Psoas muscle (tissue), 2 donors: ENCODE measurements around the genes SPDYE2, POLR2J3 and SPDYE2B.

DNA sequence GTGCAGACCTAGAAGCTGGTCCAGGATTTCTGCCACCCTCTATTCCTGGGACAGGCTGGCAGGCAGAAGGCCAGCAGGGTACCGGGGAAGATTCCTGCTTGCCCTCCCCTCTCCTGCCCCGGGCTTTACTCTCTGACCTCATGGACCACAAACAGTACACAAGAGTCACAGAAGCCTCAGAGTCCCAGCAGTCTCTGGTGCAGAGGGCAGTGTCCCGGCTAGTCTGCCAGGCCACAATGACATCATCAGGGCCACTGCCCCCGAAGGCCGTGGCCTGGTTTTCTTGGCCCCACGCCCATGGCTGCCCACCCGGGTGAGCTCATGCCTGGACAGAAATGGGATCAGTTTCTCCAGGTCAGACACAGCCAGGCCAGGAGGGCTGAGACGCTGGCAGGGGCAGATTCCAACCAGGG lies 91.9 kb downstream of the MYL10 start:
- PRO-cap, 2 experiments: no peak in any of the 2 experiments

GRCh38 chr7:101728688-101729143 lies 88.7 kb upstream of the CUX1 start:
- PRO-cap, 2 experiments: no peak in any of the 2 experiments

DNA sequence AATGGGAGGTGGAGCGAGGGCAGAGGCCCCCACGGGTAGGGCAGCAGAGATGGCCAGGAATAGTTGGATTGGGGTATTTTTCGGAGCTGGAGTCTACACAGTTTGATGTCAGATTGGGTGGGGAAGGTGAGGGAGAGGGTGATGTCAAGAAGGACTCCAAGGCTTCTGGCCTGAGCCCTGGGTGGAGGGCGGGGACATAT lies 78.2 kb upstream of the CUX1 start:
- PRO-cap, 2 experiments: no peak in any of the 2 experiments

- PRO-cap, 2 experiments: no peak in any of the 2 experiments
Observed at GRCh38 chr7:101754449-101755318, 62.7 kb upstream of the CUX1 start.

- PRO-cap, 2 experiments: peak in 2 of 2 experiments; most common plus-strand start chr7:101900321 (in 2); most common minus-strand start chr7:101900197 (in 2)
Observed at GRCh38 chr7:101899846-101900968, 82.8 kb downstream of the CUX1 start.

DNA sequence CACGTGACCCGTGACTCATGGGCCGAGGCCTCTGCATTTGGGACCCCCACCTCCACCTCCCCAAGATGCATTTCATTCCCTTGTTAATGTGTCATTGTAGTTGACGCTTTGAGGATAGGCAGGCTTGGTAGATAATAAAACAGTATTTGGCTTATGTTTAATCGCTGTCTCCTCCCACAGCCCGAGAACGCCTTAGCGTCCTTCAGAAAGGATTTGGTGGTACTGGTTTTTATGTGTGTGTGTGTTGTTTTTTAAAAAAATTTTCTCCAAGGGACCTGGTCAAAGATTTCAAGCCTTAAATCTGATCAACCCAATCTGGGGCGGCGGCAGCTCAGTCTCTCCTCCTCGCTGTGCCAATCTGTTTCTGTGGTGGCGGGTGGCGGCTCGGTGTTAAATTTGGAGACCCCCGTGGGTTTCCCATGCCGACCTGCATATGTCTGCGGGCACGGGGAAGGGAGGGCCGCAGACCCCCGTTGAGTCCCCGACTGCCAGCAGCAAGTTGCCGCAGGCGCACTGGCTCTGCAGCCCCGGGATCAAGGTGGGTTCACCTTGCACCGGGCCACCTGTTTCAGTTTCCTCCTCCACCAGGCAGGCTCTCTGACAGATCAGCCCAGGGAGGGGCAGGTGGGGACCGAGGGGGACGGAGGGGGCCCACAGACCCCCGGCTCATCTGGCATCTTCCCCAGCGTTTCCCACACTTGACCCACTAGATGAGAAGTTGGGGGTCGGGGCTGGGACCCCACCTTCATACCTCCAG lies 95.7 kb downstream of the CUX1 start:
- PRO-cap, 2 experiments: no peak in any of the 2 experiments

- PRO-cap, 2 experiments: no peak in any of the 2 experiments
Observed at GRCh38 chr7:101923923-101924498, 106.6 kb downstream of the CUX1 start.

DNA sequence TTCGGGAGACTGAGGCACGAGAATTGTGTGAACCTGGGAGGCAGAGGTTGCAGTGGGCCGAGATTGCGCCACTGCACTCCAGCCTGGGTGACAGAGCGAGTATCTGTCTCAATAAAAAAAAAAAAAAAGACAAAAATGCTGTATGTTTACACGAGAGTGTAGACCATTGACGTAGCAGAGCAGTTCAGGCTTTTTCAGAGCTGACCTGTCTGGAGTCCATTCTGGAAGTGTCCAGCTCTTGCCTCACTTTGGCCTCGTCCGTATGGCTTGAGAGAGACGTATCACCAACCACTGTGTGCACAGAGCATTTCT lies 184.9 kb upstream of the SH2B2 start:
- PRO-cap, 2 experiments: no peak in any of the 2 experiments

DNA sequence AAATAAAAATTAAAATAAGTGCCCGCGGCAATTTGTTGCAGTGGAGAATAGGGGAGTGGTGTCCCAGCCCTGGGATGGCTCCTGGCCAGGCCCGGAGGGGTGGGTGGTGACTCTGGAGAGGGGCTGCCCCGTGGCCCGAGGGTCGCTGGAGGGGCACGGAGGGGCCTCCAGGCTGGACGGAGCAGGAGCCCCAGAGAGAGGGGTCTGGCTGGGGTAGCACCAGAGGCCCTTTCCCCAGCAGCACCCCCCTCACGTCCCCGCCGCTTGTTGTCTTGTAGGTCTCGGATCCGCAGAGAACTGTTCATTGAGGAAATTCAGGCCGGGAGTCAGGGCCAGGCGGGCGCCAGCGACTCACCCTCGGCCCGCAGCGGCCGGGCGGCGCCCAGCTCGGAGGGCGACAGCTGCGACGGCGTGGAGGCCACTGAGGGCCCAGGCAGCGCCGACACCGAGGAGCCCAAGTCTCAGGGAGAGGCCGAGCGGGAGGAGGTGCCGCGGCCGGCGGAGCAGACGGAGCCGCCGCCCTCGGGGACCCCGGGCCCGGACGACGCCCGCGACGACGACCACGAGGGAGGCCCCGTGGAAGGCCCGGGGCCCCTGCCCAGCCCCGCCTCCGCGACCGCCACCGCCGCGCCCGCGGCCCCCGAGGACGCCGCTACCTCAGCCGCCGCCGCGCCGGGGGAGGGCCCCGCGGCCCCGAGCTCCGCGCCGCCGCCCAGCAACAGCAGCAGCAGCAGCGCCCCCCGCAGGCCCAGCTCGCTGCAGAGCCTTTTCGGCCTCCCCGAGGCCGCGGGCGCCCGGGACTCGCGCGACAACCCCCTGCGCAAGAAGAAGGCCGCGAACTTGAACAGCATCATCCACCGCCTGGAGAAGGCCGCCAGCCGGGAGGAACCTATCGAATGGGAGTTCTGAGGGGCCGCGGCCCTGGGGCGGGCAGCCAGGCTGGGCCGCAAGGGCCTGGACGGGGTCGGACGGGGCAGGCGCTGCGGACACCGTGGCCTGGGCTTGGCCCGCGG lies 38.2 kb upstream of the SH2B2 start:
- PRO-cap, 2 experiments: no peak in any of the 2 experiments

- PRO-cap, 2 experiments: no peak in any of the 2 experiments
Observed at GRCh38 chr7:102254501-102255157, 32.0 kb upstream of the SH2B2 start.

DNA sequence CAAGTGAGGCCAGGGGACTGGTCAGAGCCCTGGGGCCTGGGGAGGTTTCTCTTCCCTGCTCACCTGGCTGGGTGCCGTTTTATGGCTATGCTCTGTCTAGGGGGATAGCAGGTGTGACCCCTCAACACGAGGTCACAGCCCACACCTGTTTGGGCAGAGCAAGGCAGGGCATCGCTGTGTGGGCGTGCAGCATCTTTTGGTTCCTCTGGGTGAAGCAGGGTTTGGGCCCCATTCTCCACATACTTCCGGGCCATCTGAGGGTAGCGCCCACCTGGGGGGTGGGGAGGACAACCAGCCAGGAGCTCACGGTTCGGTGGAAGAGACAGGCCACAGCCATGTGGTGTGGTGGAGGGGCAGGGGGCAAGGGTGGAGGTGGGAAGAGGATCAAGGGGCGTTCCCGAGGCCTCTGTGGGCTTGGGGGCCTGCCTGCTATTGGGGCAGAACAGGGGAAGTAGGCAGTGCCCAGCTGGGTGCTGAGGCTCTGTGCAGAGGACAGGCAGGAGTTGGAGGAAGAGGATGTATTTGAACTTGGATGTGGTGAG lies 2.4 kb downstream of the SH2B2 start:
- PRO-cap, 2 experiments: no peak in any of the 2 experiments

DNA sequence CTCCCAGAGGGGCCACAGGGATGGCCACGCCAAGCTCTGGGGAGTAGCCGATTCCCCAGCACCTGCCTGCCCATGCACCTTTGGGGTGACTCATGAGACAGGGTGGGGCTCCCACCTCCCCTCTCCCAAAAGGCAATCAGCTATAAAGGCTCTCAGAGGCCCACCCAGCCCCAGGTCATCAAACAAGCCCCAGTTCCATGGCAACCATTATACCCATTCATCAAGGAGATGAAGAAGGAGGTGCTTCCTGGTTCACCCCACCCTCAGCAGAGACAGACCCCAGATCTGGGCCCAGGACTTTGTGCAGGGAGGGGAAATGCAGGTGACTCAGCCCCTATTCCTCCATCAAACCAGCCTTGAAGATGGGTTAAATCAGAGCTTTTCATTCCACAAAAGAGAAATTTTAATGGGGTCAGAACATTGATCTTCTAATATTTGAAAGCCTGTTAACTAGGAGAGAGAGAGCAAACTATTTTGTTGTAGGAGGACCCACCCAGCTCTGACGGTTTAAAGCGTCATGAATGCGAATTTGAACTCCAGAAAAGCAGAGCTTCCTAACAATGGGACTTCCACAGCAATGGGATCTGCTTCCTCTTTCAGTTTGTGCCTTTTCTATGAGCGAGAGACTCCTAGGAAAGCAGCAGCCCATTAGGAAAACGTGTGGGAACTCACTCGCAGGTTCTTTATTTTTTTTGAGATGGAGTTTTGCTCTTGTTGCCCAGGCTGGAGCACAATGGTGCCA lies at the start of gene SPDYE2:
SPDYE2 (plus strand) TSS at position 260 of the 742 bp plus-strand sequence.
- PRO-cap, 2 experiments: no peak in any of the 2 experiments

GRCh38 chr7:102572297-102572971 lies at the start of gene POLR2J3:
POLR2J3 (minus strand) TSS chr7:102572583.
- PRO-cap, 2 experiments: no peak in any of the 2 experiments

DNA sequence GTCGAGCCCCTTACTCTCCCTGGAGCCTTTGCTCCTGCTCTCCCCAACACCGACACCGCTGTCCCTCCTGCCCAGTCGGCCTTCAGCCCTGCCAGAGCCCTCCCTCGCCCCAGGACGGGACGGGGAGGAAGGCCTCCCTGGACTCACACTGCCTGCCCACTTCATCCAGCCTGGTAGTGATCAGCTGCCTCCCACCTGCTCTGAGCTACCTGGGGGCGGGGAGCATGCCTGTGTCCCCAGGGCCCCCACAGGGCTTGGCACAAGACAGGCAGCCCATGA lies 4.6 kb downstream of the RASA4 start:
- PRO-cap, 2 experiments: no peak in any of the 2 experiments

GRCh38 chr7:102650120-102650433 lies at the start of gene SPDYE2B:
SPDYE2B (plus strand) TSS chr7:102650319.
- PRO-cap, 2 experiments: no peak in any of the 2 experiments

DNA sequence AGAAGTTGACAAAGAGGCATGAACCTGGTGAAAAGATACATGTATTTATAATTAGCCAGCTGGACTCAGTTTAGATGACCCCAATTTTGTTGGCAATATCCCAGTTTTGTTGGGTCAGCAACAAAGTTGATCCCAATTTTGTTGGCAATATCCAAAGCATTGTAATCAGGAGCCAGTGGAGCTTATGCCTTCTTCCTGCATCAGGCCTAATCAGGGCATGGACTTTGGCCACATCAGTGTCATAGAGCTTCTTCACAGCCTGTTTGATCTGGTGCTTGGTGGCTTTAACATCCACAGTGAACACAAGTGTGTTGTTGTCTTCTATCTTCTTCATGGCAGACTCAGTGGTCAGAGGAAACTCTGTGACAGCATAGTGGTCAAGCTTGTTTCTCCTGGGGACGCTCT lies 3.0 kb upstream of the NAPEPLD start:
- PRO-cap, 2 experiments: no peak in any of the 2 experiments

DNA sequence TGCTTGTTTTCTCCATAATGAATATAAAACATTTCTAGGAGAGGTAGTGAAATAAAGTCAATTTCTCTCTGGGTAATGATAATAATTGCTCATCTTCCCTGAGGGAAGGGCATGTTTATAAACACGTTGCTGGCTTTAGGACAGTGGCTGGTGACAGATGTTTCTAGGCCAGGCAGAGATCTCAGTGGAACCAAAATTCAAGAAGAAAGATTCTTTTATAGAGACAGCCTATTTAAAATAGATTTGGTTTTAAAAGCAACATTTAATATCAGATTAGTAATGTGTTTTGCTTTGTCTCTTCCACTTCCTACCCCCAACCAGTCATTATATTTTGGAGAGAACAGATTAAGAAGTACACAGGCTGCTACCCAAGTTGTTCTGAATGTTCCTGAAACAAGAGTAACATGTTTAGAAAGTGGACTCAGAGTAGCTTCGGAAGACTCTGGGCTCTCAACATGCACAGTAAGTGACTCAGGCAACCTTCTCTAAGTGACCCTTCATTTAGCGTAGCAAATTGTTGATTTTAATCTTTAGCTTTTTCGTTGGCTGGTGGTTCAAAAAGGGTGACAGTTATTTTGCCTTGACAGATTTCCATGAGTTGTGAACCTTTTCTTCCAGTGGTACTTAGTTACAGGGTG lies 1.1 kb downstream of the PMPCB start:
- PRO-cap, 2 experiments: no peak in any of the 2 experiments

- PRO-cap, 2 experiments: no peak in any of the 2 experiments
Observed at GRCh38 chr7:104926421-104926834, 87.6 kb upstream of the KMT2E start.

DNA sequence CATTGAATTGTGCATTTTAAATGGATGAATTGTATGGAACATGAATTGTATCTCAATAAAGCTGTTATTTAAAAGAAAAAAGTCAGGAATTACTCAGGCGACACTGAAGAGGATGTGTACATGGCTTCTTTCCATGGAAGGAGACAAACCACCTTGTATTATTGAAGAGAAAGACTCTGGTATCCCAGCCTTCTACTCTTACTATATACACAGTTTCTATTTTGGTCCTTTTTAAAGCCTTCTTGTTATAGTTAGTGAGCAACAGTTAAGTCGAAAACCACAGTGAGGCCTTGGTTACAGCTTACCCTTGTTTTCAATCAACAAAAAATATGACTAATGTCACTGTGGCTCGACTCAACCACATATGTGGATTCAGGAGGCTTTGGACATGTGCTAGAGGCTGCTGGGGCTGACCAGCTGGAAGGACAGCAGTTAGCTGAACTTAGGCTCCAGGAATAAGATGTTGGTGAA lies 57.0 kb upstream of the KMT2E start:
- PRO-cap, 2 experiments: no peak in any of the 2 experiments

DNA sequence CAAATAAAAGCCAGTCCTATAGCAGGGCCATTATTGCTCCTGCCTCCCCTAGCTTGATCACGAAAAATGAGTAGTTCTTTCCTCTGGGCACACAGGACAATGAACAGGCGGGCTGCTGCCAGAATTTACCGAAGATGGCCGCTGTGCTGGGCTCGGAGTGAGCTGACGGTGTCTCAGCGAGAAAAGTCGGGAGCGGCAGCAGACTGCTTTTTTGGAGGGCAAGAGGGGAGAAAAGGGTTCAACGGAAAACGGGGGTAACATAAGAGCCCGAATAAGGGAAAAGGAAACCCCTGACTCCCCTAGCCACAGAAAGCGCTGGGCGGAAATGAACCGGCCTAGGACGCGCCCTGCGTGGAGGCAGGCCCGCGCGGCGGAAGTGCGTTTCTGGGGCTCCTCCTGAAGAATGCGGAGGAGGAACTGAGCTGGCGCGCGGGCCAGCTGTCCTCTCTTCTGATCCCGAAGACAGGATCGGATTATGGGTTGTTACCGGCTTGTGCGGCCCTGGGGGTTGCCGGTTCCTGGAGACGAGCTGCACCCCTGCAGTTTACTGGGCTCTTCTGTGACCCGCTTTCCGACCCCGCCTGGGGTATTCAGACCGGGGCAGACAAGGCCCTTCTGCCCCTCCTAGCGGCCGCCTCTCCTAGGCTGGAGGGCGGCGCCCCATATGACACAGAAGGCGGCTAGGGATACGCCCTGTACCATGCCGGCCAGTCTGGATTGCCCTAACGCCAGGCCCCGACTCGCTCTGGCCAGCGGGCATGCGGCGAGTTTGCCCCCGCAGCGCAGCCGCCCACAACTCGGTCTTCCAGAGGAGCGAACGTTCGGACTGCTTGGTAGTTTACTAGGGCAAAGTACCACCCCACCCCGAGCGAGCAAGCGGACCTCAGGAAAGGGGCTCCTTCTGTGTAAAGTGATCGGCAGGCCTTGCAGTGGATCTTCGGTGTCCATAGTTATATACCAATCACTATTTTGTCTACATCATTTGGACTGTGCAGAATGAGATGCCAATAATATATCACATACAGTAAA lies 30.1 kb upstream of the KMT2E start:
- PRO-cap, 2 experiments: peak in 2 of 2 experiments; most common plus-strand start position 400 of the sequence (in 2); most common minus-strand start position 67 of the sequence (in 2)